Osteocyte (in vitro differentiated cells): ENCODE measurements around the gene TRAF3IP3.

DNA sequence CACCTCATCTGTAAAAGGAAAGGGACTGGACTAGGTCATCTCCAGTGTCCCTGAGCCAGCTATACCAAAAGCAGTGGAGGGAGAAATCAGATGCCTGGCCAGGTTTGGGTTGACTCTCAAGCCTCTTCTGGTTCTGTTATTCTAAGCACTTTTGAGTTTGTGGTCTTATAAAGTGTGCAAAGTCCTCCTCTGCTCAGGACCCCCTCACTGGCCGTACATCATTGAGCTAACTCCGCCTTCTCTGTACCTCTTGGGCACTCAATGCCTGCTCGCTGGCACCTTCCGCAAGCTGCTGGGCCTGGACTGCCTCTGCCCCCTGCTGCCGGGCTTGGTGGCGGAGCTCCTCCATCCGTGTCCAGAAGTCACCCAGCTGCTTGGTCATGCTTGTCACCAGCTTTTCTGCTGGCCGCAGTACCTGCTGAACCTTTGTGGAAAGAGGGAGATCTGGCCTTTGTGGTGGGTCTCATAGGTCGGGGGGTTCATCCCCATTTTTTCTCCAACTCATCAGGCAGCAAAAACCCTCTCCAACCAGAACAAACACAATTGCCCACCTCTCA is 33.7 kb downstream of the CAMK1G start:
- PRO-cap: no peak

GRCh38 chr1:209627993-209628430 is 24.2 kb downstream of the LAMB3 start:
- PRO-cap: no peak

DNA sequence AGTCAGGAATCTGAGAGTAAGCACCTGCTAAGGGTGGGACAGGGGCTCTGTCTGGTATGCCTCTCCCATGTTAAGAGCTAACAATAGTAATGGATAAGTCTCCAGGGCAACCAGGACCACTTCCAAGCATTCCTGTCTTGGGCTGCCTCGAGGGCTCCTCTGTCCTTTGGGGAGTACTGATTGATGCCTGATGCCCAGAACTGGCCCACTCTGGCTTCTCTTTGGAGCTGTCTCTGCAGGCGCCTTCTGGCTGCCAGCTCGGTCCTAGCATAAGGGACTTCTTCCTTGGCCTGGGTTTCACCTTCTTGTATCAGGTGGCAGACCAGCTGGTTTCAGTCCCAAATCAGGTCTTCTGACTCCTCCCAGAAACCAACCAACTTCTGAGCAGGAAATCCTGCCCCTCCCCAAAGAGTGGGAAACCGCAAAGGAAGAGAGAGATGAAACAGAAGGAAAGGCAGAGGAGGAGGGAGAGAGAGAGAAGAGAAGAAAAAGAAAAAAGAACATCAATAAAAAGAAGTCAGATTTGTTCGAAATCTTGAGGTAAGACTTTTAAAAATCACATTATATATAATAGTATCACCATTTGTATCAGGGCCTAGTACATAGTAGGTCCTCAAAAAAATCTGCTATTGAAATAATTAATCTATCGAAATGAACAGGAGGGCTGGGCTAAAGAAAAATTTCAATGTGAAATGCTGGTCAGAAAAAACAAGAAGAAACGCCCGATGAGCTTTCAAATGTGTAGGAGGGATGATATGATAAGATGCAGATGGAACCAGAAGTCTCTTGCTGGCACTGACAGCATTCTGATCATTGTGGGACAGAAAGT is 10.7 kb downstream of the G0S2 start:
- PRO-cap: no peak

- PRO-cap: no peak
Measured at GRCh38 chr1:209755773-209756234, at the start of gene TRAF3IP3. TSS of gene TRAF3IP3 (plus strand) at chr1:209756053.

DNA sequence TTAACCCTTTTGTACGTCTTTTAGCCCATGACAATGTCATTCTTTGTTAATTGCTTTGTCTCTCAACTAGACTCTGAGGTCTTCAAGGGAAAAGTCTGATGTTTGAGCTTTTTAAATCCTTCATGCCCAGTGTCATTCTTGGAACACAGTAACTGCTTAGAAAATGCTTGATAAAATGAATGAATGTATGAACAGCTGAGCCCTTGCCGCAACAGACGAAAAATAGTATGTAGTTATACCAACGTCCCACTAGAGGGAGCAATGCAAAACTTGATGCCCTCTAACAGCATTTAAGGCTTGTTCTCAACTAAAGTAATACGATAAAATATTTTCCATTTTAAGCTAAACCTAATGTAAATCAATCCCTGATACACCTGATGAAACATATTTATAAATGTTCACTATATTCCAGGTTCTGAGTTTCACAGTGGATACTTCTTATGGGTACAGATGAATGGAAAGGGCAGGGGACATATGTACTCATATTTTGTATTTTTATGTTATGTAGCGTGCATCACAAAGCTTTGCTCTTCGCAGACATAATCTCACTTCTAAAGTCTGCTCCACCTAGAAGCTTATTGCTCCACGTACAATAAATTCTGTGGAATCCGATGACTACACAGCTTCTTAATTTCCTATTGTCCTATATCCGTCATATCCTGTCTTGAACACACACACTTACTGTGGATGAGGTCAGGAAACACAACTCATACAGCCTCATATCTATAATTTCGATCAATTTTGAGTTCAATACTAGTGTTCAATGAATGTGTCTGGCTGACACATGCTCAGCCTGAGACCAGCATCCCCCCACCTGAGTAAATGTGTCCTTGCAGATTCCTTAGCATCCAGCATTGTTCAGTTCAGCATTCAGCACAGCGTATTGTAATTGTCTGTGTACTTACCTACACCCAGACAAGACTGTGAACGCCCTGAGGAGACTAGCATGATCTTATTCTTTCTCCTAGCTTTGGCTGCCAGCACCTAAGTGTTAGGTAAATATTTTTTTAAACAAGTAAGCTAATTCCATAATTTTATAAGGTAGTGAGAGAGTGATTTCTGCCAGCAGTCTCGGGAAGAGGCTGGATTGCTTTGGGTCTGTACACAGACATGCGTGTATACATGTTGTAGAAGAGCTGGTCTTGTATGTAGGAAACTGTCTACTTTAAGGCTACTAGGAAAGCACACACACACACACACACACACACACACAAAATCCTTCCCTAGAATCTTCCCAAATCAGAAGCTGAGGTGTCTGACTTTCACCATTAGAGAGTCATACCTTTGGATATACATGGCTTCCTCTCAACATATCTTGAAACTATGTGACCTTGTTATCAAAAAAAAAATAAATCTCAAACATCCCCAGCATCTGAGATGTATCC is 4.2 kb upstream of the UTP25 start:
- PRO-cap: no peak

DNA sequence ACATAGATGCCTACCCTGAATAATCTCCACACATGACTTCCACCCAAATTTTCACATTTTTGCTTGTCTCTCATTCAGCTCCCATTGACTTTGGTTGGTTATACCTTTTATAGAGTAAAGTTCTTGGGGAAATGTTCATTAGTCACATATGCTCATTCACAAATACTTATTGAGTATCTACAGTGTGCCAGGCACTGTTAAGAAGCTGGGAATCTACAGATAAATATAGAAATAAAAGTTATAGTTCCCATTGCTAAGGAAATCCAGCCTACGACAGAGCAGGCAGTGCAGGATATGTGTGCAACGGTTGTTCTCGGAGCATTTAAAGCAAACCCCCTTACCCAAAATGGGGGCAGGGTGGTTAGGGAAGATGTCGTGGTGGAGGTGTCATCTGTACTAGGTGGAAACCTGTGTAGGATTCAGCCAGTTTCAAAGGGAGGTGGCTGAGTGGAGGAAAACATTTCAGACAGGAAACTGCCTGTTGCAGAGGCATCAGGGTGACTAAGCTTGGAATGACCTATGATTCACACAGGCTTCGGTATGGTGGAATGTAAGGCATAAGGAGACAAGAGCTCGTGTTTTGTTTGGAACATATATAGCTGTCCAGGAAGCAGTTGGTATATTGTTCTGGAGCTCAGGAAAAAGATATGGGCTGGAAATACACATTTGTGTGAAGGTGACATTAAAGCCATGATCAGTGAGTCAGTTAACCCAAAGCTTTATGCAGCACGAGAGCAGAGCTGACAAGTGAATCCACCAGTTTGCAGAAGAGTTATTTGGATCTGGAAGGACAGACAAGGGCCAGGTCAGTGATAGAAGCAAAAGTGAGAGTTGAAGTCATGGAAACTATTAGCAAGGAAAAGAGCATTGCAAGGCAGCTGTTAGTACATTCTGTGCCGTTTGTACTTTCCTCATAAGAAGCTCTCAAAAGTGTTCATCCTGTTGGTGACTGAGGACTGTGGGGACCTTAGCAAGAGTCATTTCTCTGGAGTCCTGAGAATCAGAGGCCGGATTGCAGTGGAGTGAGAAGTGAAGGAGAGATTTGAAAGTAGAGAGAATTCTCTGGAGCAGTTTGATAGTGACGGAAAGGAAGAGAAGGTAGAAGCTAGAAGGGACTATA is 12.1 kb downstream of the UTP25 start:
- PRO-cap: unidirectional peak, plus-strand start at position 927 of the sequence

DNA sequence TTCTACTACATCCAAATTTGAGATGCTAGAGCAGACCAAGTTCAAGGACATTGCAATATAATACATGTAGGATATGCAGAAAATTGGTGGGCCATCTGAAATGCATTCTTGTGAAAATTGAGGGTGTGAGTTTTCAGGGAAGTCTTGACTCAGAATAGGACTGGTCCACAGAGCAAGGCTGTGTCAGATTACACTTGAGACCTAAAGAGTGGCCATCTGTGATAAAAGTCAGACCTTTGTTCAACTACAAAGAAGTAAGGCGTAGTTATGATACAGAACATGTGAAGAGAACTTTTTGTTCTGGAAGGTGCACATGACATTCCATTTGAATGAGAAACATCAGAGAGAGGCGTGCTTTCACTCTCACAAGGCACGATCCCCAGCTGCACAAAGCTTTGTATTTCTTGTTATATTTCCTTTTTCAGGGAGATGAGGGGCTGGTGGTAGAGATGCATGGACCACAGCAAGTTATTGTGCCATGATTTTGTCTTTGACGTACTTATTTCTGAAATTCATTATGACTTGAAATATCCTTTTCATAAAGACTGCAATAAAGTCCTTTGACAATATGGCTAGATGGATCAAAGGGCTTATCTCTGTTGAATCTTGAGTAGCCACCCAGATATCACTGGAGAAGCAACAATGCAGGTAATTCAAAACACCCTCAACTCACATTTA is 45.7 kb downstream of the UTP25 start:
- PRO-cap: no peak

DNA sequence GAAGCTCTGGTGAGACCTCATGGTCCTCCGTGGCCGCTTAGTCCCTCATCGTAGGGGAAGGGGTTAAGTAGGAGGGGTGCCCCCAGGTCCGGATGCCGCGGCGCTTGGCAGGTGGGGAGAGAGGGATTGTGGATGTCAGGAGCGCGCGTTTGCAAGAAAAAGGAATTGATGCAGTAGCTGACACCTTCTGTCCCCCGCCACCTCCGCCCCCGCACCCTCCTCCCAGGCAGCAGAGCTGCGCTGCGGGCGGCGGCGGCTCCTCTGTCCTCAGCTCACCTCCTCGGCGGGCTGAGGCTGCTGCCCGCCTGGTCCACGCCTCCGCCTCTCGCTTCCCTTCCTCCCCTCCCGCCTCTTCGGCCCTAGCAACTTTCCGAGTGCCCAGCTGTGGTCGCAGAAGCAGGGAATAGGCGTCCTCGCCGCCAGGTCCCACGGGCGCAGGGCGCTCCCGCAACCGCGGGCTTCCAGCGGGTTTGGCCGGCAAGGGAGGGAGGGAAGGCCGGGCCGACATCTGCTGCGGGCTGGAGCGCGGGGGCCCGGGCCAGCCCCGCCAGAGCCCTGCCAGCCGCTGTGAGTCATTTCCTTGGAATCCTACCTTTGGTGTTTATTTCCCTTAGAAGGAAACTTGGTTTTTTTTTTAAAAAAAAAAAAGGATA is 889 bp downstream of the SERTAD4 start:
- PRO-cap: bidirectional peak, plus-strand start at position 365 of the sequence, minus-strand start at position 265 of the sequence

GRCh38 chr1:210234012-210234651 is 1.5 kb downstream of the SERTAD4 start:
- PRO-cap: bidirectional peak, plus-strand start at chr1:210234297, minus-strand start at chr1:210234090

GRCh38 chr1:210250608-210251038 is 18.0 kb downstream of the SERTAD4 start:
- PRO-cap: unidirectional peak, plus-strand start at chr1:210250855

DNA sequence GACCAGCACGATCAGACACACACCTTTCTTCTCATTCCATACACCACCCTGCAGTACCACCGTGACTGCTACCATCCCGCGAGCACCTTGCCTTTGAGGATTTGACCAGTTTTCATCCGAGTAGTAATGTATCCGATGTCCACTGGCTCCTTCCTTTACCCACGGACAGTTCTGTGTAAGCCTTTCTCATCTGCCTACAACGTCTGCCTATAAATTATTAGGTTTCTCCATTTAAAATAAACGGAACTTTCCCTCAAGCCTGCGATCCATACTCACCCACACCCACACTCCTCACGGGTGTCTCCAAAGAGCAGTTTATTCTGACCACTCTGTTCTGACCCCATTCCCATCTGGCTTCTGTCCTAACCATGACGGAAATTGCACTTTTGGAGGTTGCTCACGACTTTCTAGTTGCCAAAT is 16.7 kb upstream of the HHAT start:
- PRO-cap: no peak

- PRO-cap: no peak
Measured at GRCh38 chr1:210342935-210343985, 14.6 kb downstream of the HHAT start.

DNA sequence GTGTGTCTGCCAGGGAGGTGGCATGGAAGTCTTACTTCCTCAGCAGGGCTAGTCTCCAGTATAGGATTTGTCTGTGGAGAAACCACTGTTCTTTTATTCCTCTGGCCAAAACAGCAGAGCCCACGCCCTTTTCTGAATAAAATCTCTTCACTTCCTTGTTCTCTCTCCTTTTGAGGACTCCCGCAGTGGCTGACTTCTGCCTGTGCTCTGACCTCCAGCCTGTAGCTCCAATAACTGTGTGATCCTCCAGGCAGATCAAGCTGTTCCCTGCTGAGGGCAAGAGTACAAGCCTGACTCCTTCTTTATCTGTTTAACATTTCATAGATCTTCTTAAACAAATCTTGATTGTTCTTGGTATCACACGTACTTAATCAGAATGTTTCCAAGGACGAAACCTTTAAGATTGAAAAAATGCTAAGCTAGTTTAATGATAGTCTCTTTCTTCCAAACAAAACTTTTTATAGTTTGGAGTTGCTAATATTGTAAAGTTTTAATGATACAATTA is 90.7 kb downstream of the HHAT start:
- PRO-cap: no peak

- PRO-cap: no peak
Measured at GRCh38 chr1:210653601-210654197, 325.0 kb downstream of the HHAT start.

GRCh38 chr1:210707371-210707873 is 378.7 kb downstream of the HHAT start:
- PRO-cap: no peak

- PRO-cap: no peak
Measured at GRCh38 chr1:211256978-211257758, 2.0 kb upstream of the RCOR3 start.

GRCh38 chr1:211329634-211330386 is 3.2 kb downstream of the TRAF5 start:
- PRO-cap: no peak

DNA sequence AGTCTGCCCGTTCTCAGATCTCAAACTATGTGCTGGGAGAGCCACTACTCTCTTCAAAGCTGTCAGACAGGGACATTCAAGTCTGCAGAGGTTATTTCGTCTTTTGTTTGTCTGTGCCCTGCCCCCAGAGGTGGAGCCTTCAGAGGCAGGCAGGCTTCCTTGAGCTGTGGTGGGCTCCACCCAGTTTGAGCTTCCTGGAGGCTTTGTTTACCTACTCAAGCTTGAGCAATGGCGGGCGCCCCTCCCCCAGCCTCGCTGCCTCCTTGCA is 81.1 kb downstream of the TRAF5 start:
- PRO-cap: no peak

DNA sequence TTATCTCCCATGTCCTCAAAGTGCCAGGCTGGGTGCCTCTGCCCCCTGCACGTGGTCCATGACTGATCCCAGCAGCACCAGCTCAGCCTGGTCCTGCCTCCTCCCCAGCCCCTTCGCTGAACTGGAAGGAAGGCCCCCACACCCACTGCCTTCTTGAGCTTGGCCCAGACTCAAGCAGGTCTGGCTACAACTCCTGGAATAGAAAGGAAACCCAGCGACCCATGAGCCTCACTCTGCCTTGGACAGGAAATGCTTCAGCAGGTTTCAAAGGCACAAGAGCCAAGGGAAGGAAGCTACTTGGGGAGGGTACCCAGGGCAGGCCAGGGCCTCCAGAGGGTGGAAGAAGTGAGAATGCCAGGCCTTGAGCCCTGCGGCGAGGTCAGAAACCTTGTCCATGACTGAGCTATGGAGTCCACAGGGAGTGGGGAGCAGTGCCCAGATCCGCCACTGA is 35.9 kb upstream of the RD3 start:
- PRO-cap: no peak

DNA sequence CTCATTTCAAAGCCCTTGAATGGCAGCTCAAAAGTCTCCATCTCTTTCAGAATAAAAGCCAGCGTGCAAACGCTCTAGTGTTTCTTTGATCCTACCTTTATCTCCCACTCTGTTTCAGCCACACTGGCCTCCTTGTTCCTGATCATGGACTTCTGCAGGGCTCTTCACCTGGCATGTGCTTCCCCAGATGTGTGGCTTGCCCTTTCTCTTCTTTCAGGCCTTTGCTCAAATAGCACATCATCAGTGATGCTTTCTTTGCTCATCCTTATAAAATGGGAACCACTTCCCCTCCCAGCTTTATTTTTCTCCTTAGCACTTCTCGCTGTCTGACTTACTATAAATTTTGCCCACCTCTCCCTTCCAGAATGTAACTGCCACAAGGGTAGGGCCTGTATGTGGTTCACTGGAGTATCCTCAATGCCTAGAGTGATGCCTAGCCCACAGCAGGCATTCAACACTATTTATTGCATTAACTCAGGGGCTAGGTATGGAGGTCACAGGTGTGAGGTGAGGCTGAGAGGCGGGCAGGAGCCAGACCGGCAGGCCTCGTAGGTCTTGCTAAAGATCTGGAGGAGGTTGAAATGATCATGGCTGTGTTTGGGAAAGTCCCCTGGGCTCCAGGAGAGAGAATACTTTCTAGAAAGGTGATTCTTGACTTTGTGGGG is 31.0 kb downstream of the SLC30A1 start:
- PRO-cap: no peak